ENCODE measurements around a stretch of chr5.

DNA sequence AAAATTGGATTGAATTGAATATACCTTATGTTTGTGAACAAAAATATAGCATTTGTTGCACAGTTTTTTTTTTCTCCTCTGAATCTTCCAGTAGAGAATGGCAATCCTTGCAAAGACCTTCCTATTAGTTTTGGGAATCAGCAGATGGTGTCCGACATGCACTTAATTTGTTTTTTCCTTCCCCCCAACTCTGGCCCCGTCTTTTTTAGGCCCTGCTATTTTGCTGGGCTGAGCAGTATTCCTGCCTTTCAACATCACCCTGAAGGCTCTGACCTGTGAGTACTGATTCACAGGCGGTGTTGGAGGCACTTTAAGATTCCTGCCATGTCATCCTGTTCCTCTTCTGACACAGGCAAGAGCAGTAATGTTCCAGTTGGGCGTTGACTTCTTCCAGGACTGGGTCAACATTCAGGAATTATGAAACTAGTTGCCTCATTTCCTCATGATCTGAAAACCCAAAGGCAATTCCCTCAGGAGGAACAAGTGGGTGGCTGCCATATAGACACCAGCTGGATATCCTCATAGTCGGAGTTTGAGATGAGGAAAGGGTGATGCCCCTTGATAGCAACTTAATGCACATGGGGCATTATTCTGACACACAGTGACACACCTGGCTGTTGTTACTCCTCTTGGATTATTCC lies 19.3 kb upstream of the GLRX start:
- PRO-cap, result no peak
- RAMPAGE, long total RNA, 4 experiments, result no peak in any of the 4 experiments

- PRO-cap, result no peak
- RAMPAGE, long total RNA, 4 experiments, result no peak in any of the 4 experiments
Observed at GRCh38 chr5:95896618-95897311, 64.9 kb downstream of the ELL2 start.

DNA sequence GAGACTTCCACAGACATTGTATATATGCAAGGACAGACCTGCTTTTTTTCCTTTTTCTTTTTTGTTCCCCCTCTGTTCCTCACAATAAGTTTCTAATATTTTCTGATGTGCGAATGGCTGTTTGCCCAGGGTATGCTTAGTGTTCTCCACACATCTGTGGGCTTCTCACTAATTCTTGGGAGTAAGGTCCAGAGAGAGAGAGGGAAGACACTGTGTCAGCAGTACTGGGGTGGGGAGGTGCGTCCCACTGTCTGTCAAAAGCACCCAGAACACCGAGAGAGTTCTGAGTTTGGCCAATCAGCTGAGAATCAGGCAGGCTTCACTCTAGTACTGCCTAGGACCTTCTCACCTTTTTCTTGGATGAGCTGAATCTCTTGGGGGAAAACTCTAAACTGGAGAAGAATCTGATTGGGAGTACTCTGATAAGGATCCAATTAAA lies 61.8 kb downstream of the ELL2 start:
- PRO-cap, result no peak
- RAMPAGE, long total RNA, 4 experiments, result no peak in any of the 4 experiments

GRCh38 chr5:95925206-95926423 lies 36.0 kb downstream of the ELL2 start:
- PRO-cap, result no peak
- RAMPAGE, long total RNA, 4 experiments, result no peak in any of the 4 experiments

DNA sequence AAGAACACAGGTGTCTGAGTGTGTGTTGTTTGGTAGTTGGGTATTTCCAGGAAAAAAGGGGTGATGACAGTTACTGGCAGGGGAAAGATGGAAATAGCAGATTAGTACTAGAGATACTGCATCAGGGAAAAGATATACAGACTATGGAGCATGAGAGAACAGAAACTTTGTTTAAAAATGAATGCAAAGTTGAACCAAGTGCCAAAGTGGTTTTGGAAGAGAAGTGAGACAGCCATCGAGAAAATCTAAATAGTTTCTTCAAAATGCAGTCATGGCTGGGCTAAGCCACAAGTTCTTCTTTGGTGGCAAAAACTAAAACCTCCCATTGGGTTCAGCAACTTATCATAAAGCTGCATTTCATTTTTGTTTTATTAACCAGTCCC lies 33.6 kb downstream of the ELL2 start:
- PRO-cap, result no peak
- RAMPAGE, long total RNA, 4 experiments, result no peak in any of the 4 experiments

DNA sequence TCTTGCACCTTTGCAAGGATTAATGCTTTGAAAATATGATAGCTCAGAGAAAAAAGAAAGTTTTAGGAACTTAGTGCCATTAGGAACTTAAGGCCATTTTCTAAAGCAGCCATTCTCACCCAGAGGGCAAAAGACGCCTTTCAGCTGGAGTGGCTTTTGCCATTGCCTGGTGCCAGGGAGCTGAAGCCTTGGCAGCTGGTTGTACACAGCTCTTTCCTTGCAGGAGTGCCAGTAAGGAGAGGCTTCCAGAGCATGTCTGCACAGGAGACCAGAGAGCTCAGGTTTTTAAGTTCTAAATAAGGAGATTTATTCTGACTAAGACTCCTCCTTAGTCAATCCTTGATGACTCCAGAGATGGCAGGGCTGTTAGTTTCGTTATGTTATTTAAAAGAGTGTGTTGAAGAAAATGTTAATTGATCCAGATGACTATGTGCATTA lies 151.9 kb upstream of the ELL2 start:
- PRO-cap, result unidirectional peak, plus-strand start at position 335 of the sequence
- RAMPAGE, long total RNA, 4 experiments, result no peak in any of the 4 experiments

DNA sequence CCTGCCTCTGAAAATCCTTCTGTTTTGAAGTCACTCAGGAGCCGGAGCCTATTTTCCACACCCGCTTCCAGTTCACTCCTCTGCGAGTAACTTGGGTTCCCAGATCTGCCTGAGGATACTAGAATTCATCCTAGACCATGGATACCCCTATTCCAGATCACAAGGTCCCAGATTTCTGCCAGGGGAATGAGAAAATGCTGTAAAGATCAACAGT lies 197.4 kb downstream of the PCSK1 start:
- PRO-cap, result unidirectional peak, minus-strand start at position 88 of the sequence
- RAMPAGE, long total RNA, 4 experiments, result no peak in any of the 4 experiments

DNA sequence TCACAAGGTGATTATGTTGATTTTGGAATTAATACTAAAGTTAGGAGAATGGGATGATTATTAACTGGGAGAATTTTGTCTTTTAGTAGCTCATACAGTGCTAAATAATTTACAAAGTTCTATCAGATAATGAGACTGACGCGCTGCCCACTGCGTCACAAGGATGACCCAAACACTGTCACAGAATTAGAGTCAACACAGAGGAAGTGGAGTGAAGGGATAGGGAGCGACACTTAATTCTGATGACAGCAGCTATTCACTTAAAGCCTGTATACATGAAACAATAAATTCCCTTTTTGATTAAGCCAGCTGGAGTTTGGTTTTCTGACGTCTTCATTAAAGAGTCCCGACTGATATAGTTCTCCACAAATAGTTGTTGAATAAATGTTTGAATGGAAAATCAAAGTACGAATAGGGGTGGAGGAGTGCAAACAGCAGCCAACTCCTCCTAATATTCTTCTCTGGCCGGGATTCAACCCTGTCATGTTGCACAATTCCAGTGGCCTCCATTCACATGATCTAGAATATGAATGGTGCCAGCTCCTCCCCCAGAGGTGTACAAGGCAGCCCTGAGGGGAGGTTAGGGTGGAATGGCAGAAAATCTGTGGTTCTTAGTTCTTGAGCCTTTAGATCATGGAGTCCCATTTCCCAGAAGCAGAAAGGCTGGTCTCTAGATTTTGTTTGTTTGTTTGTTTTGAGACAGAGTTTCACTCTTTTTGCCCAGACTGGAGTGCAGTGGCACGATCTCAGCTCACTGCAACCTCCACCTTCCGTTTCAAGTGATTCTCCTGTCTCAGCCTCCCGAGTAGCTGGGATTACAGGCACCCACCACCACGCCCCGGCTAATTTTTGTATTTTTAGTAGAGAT lies 140.2 kb downstream of the PCSK1 start:
- PRO-cap, result no peak
- RAMPAGE, long total RNA, 4 experiments, result no peak in any of the 4 experiments

- PRO-cap, result no peak
- RAMPAGE, long total RNA, 4 experiments, result no peak in any of the 4 experiments
Observed at GRCh38 chr5:96384376-96384912, 48.6 kb downstream of the PCSK1 start.

- PRO-cap, result bidirectional peak, plus-strand start at chr5:96663734, minus-strand start at chr5:96663418
- RAMPAGE, long total RNA, 4 experiments, result no peak in any of the 4 experiments
Observed at GRCh38 chr5:96663609-96663956, 1.4 kb downstream of the CAST start.

DNA sequence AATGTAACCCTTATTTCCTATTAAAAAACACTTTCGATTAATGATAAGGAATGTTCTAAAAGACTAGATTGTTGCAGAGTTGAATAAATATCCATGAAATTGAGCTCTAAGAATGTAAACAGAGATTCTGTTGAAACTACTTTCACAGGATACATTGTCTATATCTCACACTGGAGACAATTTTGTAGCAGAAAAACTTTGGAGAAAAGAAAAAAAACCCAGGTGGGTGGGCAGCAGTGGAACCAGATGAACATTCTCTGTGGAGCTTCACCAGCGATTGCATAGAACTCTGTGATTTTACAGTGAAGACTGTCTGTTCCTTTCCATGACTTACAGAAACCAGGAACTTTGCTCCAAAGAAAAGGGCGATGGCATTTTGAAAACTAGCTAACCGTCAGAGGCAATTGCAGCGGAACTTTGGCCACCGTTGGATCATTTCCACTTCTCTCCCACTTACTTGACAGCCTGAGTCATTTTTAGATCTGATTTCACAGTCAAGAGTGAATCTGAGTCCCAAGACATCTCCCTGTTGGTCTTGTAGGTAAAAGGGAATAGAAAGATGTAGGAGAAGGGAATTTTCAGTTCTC lies 20.9 kb upstream of the ERAP2 start:
- PRO-cap, result no peak
- RAMPAGE, long total RNA, 4 experiments, result no peak in any of the 4 experiments

DNA sequence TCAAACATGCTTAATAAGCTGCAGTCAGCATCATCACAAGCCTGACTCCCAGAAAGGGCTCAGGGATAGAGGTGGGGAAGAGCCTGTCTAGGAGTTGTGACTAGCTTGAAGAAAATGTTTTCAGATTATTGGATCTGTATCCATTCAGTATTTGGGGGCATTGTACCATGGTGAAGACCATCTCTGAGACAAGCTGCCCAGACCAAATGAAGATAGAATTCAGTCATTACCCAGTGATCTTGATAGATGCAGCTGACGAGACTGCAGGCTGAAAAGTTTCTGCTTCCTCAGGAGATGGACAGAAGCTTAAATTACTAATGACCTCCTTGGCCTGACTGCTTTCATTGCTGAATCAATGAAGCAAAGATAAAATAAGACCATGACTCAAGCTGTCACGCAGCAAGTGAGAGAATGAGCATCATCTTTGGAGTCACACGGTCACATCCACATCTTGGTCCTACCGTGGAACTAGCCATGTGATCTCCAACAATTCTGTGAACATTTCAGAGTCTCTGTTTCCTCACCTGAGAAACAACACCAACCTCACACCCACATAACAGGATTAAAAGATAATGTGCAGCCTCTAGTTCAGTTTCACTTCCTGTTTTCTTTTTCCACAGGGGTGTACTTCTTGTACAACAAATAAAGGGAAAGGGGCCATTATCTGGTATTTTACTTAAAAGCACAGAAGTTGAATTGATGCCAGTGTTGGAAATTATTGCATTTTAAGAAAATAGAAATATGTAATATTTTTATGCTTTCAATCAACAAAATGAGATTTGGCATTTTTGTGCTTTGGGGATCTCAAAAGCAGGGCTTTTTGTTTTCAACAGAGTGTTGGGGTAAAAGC lies 9.6 kb downstream of the ERAP2 start:
- PRO-cap, result no peak
- RAMPAGE, long total RNA, 4 experiments, result no peak in any of the 4 experiments

DNA sequence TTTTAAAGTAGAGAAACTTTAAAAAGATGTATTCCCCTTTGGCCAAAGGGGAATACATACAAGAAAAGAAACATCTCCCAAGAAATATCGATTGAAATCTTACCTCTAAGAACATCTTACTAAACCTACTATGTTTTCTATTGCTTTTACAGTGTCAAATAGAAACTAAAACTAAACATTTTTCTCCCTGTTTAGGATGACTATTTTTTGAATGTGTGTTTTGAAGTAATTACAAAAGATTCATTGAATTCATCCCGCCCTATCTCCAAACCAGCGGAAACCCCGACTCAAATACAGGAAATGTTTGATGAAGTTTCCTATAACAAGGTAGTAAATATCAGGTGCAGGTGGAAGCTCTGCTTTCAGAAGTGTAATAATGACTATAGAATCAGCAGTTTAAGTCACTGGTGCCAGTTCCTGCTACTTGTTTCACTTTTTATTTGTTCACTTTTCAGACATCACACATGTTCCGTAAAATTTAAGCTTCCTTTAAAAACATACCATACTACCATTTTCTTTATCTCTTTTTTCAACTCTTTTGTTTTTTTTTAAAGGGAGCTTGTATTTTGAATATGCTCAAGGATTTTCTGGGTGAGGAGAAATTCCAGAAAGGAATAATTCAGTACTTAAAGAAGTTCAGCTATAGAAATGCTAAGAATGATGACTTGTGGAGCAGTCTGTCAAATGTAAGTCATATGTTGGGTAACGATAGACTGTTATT lies 20.0 kb downstream of the ERAP2 start:
- PRO-cap, result no peak
- RAMPAGE, long total RNA, 4 experiments, result no peak in any of the 4 experiments

- PRO-cap, result no peak
- RAMPAGE, long total RNA, 4 experiments, result no peak in any of the 4 experiments
Observed at GRCh38 chr5:96923873-96924445, 11.9 kb upstream of the LNPEP start.

DNA sequence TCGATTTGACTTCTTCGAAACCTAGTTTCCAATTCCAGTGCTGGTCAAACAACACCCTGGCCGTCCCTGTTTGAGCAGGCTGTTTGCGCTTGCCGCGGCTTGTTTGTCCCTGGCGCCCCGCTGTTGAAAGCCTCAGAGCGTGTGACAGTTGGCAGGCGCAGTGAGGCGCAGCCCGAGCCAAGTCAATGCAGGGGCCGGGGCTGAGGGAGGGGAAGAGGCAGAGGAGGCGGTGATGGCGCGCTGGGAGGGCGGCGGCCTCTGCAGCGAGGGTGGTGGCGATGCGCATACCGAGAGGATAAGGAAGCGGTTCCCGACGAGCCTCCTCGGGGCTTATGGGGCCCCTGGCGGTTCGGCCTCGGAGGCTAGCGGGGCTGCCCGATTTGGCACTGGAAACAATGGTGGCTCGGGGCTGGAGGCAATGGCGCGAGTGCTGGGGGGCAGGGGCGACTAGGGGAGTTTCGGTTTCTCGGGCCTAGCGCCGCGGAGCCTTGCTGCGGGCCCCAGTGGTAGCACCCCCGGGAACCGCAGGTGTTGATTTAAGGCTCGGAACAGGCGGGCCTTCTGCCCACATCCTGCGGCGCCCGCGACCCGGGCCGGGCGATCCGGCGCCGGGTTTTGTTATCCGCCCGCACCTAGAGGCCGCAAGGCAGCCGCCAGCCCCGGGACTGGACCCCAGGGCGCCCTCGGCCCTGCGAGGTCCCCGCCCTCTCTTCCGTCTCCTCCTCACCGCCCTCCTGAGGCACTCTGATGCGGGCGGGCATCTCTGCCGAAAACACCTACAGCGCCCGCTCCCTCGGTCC lies 1.0 kb upstream of the LNPEP start:
- PRO-cap, result bidirectional peak, plus-strand start at position 220 of the sequence, minus-strand start at position 125 of the sequence; bidirectional peak, plus-strand start at position 665 of the sequence, minus-strand start at position 595 of the sequence; bidirectional peak, plus-strand start at position 747 of the sequence, minus-strand start at position 693 of the sequence
- RAMPAGE, long total RNA, 4 experiments, result start-site peak on the plus strand in 3 of 4 experiments, centred at positions 686 to 738 of the sequence, 62 to 220 reads per replicate; start-site peak on the minus strand in 1 of 4 experiments, centred at position 307 of the sequence, 7 reads per replicate

- PRO-cap, result no peak
- RAMPAGE, long total RNA, 4 experiments, result no peak in any of the 4 experiments
Observed at GRCh38 chr5:97033207-97034048, 97.5 kb downstream of the LNPEP start.

GRCh38 chr5:98769044-98769247 lies 4.5 kb upstream of the RGMB start:
- PRO-cap, result no peak
- RAMPAGE, long total RNA, 4 experiments, result start-site peak on the plus strand in 1 of 4 experiments, at chr5:98769083-98769140 at its widest, 16 reads per replicate

GRCh38 chr5:98930090-98930398 lies 1.2 kb upstream of the CHD1 start:
- PRO-cap, result no peak
- RAMPAGE, long total RNA, 4 experiments, result no peak in any of the 4 experiments

DNA sequence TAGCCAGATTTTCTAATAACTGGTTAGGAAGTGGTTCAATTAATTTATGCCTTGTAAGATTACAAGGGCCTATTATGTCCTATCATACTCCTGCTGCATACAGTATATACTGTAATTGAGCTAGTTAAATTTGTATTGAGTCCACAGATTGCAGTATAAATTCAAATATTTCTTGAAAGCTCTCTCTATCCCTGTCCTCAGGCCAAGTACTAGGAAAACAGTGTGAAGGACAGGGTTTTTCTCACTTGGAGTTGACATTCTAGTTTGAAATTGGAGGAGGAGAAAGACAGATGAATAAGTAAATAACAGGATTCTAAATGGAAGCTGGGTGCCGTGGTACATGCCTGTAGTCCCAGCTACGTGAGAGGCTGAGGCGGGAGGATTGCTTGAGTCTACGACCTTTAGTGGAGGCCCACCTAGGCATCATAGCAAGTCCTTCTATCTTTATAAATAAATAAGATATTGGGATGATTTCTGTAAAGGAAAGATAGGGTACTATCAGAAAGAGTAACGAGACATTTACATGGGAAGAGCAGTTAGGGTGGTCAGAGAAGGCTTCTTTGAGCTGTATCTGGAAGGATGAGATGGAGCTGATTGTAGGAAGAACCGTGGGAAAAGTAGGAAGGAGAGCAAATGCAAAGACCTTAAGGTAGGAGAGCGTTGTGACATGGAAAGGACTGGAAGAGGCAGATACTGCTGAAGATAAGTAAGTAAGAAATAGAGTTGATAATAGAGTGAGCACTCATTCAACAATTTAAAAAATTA lies 10.4 kb upstream of the CHD1 start:
- PRO-cap, result no peak
- RAMPAGE, long total RNA, 4 experiments, result no peak in any of the 4 experiments

- PRO-cap, result no peak
- RAMPAGE, long total RNA, 4 experiments, result no peak in any of the 4 experiments
Observed at GRCh38 chr5:100049106-100049742, 485.9 kb upstream of the FAM174A start.